Metastatic Breast Carcinoma in the Brain (tissue), 10 donors: Measurements from ENCODE around the genes ALDH18A1 and CCNJ.

GRCh38 chr10:95050164-95050746 lies 19.0 kb downstream of the CYP2C8 start:
- PRO-cap, 10 experiments = no peak in any of the 10 experiments

DNA sequence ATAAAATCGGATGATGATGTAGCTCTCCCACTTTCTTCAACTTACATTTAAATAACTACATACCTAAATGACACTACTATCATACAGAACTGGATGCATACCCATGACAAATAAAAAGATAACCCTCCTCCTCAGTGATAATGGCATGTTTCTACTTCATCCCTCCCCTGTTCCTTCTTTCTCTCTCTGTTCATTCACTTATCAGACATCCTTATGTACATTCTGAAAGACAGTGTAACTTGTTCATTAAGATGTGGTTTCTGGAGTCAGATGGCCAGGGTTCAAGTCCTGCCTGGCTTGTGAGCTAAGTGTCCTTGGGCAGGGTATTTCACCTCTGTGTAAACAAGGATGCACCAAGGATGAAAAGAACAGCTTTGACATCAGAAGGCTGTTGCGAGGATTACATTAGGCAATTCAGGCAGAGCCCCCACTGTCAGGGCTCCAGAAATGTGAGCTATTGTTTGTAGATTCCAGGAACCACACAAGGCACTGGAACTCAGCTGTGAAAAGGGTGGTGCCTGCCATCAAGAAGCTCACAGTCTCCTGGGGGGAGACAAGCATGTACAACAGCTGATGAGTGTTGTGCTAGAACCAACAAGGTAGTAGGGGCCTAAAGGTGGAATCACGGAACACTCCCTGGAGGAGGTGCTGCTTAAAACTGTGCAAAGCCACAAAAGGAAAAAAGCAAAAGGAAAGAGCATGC lies 12.7 kb downstream of the PDLIM1 start:
- PRO-cap, 10 experiments = no peak in any of the 10 experiments

DNA sequence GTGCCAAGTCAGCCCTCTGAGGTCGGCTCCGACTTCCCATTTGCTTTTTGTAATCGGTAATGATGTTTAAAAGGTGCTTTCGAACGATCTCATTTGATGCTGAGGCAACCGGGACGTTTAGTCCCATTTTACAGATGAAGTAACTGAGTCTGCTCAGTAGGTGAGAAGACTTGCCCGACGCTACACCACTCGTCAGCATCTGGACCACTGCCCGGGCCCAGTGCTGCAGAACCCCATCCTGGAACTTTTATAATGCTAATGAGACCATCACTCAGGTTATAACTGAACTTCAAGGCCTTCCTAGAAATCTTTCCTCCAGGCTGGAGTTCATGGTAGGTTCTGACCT lies 554 bp upstream of the PDLIM1 start:
- PRO-cap, 10 experiments = no peak in any of the 10 experiments

DNA sequence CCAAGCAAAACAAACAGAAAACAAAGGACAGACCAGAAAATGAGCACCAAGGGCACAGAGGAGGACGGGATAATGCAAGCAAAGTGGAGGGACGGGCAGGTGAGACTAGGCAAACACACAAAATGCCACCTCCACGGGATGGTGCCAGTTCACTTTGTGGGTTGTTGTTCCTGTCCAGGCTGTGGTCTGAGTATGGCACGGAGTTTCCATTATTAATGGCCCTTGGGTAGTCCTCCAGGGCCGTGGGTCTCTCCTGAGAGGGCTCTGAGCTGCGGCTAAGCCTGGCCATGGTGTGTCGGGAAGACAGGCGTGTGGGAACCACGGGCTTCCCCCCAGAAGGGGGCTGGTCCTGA lies 64.7 kb upstream of the PDLIM1 start:
- PRO-cap, 10 experiments = no peak in any of the 10 experiments

DNA sequence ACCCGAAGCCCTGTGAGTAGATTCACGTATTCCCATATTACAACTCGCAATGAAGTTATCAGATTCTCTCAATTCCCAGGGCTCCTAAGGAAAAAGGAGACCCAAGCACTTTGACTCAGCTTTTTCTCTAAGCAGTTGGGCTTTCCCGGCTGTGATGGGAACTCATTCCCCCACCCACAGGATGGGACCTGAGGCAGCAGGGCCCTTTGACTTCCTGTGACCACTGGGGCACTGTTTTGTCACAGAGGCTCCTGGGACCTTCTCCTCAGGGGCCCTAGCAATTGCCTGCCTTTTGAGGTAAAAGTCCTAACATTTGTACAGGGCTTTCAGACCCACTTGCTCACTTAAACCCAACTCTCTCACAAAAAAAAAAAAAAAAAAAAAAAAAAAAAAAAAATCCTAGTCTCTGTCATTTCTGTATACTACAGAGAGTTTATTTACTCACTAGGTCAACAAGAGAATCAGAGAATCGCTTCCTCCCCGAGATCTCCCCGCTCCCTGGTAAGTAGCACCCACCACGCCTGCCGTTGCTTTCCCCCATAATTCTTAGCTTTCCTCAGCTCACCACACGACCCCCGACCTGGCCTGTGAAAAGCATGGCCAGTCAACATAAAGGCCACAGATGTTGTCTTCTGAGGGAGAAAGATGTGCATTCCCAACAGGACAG lies 122.9 kb upstream of the PDLIM1 start:
- PRO-cap, 10 experiments = no peak in any of the 10 experiments

- PRO-cap, 10 experiments = peak in 2 of 10 experiments; most common plus-strand start chr10:95431762 (in 2)
Observed at GRCh38 chr10:95431580-95431835, 129.7 kb downstream of the SORBS1 start.

DNA sequence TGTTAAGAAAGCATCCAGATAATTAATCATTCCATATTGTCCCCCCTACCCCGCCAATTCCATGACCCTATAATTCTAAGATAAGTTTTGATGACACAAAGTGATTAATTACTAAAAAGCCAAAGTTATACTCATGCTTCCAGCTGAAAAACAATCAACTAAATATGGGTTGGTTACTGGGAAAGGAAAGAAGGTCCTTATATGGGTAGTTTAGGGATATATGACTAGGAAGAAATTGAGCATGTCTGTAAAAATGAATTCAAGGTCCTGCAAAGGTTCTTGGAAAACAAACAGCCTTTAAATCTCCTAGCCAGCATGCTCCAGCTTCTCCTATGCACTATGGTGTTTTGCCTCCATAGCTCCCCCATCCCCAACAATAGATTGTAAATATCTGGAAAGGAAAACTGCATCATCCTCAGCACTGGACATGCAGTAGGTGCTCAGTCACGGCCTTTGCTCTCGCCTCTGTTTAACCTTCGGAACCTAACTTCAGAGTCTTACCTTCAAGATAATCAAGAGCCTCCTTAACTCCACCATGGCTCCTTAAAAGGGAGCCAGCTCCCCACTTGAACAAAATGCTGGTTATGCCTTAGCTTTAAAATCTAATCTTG lies 114.8 kb downstream of the SORBS1 start:
- PRO-cap, 10 experiments = no peak in any of the 10 experiments

- PRO-cap, 10 experiments = no peak in any of the 10 experiments
Observed at GRCh38 chr10:95447563-95448314, 113.4 kb downstream of the SORBS1 start.

DNA sequence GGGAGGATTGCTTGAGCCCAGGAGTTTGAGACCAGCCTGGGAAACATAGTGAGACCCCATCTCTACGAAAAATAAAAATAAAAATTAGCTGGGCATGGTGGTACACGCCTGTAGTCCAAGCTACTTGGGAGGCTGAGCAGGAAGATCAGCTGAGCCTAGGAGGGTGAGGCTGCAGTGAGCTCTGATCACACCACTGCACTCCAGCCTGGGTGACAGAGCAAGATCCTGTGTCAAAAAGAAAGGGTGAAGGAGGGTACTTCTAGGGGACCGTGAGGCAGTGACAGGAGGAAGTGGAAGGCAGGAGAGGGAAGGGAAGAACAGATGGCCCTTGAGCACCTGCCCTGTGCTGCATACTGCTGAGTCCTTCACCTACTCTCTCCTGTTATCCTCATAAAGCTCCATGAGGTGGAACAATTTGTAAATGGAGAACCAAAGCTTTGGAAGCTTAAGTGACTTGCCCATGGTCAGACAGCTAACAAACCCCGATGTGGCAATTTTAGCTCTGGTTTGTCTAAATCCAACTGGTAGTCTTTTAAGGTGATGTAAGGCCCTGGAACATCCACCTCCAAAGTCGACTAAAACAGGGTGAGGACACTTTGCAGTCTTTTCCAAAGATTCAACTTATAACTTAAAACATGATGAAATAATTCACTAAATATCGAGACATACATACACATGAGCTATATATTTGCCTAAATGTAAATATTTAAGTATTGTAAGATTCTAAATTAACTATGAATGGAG lies 89.5 kb downstream of the SORBS1 start:
- PRO-cap, 10 experiments = no peak in any of the 10 experiments

- PRO-cap, 10 experiments = no peak in any of the 10 experiments
Observed at GRCh38 chr10:95539602-95540170, 21.5 kb downstream of the SORBS1 start.

DNA sequence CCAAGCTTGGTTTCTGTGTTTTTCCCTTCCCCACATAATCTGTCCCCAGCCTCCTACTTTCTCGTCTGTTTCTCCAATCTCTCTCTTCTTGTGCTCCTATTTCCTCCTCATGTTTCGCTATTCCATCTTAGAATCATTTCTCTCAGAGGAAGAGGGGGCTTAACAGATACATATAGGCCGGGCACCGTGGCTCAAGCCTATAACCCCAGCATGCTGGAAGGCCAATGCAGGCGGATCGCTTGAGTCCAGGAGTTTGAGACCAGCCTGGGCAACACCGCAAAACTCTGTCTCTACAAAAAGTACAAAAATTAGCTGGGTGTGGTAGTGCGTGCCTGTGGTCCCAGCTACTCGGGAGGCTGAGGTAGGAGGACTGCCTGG lies 3.4 kb downstream of the SORBS1 start:
- PRO-cap, 10 experiments = no peak in any of the 10 experiments

DNA sequence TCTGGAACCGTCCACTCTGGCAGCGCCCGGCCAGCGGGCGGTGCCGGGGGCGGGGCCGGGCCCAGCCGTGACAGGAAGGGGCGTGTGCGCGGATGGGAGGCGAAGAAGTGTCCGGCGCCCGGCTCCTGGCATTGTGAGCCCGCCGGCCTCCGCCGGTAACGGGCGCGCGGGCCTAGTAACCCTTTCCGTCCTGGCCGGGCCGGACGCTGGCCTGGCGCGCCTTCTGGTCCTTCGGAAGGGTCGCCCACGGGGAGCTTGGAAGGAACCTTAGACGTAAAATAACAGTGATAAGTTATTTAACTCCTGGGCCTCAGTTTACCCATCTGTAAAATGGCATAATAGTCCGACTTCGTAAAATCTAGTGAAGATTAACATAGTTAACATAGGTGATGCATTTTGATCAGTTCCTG lies 312 bp upstream of the SORBS1 start:
- PRO-cap, 10 experiments = peak in 10 of 10 experiments; most common plus-strand start position 102 of the sequence (in 10)

DNA sequence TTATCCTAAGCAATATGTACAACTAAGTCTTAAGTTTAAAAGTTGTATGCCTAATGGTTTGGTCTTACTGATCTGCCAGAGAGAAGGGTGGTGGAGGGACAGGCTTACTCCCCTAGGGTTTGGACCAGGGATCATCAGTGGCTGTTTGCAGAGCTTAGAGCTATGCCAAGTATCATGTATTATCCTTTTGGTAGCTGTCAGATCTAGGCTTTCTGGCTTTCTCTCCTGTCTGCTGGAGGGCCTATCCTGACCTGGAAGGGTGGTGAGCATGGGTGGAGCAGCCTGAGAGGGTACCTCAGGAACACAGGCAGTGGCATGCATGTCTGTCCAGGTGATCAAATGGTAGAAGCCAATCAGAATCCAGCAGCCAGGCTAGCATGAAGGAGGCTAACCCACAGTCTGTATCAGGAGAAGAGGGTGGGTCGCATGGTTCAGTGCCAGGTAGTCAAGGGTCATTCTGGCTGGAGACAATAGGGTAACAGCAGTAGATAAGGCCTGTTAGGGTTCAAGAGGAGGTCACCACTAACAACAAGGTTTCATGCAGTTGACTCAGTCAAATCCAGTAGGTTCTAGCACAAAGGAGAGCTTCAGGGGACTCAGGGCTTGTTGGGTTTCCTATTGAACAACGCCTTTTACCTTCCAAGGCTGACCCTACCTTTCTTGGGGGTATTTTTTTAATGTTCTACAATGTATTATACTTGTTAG lies 10.4 kb downstream of the ALDH18A1 start:
- PRO-cap, 10 experiments = no peak in any of the 10 experiments

DNA sequence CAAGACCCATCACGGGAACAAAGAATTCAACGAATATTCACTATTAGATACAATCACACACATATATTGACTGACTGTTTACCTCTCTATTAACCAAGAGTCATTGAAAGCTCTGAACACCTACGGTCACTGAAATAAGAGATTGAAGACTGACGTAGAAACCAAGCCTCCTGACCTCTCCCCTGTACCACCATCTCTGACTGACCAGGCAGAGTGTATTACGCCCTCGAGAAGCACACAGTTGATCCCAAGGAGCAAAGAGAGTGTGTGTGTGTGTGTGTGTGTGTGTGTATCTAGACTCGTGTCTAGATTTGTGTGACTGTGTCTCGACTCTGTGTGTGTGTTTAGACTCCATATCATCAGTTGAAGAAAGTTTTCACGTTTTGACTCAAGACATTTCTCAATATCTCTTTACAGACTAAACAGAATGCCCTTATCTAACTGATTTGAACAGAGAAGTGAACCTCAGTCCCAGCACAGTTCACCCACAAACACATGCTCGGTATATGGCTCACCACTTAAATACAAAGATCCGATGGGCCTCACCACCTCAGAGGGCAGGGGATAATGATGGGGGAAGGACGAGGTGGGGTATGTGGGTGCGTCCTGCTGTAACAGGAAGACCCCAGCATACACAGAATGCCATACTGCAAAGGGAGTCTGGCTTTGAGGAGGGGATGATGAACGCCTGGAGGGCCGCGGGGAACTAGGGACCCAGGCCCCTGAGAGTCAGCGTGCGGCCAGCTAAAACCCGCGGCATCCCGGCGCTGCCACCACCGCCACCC lies 900 bp downstream of the ALDH18A1 start:
- PRO-cap, 10 experiments = peak in 1 of 10 experiments; most common plus-strand start position 567 of the sequence (in 1)

GRCh38 chr10:95656204-95657139 lies at the start of gene ALDH18A1:
Gene ALDH18A1, minus strand, starts transcription at chr10:95656711.
- PRO-cap, 10 experiments = peak in 10 of 10 experiments; most common plus-strand start chr10:95656907 (in 8); most common minus-strand start chr10:95656659 (in 6)

DNA sequence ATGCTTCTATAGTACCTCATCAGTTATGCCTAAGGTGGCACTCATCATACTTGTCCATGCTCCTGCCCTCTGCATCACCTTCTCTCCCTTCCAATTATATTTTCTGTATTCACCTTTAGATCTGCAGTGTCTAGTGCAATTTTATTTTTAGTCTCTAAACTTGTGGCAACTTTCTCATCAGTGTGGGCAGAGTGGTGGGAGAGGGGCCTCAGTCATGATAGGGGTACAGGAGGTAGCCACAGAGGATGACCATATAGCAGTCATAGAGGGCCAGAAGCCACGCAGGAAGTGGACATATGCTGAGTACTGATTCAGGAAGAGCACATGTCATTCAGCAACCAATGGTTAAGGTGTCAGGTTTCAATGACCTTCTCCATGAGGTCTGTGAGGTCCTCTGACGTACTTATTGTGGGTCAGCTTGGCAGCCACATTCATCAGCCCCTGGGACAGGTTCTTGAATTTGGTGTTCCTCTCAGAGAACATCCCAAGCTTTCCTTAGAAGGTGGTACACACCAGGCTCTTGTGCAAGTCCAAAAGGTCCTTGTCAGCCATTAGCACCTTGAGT lies 2.6 kb downstream of the ENTPD1 start:
- PRO-cap, 10 experiments = no peak in any of the 10 experiments

DNA sequence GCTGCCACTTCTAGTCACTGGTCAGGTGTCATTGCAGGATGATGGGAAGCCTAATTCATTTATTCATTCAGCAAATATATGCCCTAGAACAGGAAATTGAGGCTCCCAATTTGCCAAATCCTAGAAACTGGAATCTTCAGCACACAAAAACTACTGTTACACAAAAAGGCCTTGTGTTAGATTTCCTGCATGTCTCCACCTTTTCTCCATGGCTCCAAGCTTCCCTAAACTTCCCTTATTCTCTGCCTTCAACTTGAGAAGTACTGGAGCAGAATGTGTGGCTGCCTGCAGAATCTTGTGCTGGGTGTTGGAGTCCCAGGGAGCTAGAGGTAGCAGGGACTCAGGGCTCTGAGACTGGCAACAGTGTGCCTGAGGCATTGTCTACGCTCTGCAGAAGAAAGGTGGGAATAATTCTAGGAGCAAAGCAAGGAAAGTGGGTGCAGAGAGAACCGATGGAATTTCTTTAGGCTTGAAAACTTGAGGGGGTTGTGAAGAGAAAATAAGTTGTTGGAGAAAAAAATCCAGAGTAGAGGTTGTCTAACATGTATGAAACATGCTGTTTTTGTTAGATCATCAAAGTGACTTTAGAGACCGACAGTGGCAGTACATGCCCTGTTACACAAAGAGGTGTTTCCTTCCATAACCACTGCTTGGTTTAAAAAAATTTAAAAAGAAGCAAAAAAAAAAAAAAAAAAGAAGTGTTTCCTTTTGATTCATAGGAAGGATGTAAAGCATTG lies 5.7 kb downstream of the ENTPD1 start:
- PRO-cap, 10 experiments = no peak in any of the 10 experiments

DNA sequence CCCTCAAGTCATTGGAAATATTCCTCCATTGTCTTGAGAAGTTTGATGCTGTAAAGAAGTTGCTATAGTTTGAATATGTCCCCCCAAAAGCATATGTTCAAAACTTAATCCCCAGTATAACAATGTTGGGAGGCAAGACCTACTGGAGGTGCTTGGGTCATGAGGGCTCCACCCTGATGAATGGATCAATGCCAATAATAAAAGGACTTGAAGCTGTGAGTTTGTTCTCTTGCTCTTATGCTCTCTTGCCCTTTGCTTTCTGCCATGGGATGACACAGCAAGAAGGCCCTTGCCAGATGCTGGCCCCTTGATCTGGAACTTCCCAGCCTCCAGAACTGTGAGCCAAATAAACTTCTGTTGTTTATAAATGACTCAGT lies 11.8 kb downstream of the ENTPD1 start:
- PRO-cap, 10 experiments = no peak in any of the 10 experiments

DNA sequence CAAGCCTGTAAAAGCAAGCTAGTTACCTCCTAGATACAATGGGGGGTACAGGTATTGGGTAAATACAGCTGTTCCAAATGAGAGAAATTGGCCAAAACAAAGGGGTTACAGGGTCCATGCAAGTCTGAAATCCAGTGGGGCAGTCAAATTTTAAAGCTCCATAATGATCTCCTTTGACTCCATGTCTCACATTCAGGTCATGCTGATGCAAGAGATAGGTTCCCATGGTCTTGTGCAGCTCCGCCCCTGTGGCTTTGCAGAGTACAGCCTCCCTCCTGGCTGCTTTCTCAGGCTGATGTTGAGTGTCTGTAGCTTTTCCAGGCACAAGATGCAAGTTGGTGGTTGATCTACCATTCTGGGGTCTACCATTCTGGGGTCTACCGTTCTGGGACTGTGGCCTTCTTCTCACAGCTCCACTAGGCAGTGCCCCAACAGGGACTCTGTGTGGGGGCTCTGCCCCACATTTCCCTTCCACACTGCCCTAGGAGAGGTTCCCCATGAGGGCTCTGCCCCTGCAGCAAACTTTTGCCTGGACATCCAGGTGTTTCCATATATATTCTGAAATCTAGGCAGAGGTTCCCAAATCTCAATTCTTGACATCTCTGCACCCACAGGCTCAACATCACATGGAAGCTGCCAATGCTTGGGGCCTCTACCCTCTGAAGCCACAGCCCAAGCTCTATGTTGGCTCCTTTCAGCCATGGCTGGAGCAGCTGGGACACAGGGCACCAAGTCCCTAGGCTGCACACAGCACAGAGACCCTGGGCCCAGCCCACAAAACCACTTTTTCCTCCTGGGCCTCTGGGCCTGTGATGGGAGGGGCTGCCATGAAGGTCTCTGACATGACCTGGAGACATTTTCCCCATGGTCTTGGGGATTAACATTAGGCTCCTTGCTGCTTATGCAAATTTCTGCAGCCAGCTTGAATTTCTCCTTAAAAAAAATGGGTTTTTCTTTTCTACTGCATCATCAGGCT lies 33.3 kb upstream of the CC2D2B start:
- PRO-cap, 10 experiments = no peak in any of the 10 experiments

DNA sequence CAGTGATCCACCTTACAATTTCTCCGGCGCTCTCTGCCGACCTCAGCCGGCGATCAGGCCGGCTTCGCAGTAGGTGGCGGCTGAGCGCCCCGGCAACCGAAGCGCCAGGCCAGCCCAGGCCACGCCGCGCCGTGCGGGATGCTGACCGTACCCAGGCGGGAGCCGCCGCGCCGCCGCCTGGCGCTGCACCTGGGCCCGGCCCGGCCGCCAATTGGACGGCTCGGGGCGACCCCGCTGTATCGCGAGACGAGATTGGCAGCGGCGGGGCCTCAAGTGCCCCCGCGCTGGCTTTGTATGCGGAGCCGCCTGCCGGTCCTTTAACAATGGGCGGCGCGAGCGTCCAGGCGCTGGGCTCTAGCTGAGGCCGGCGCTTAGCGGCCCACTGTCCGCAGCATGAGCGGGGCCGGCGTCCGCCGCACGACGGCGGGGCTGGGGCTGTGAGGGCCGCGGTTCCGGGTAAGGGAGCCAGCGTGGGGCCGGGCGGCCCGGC lies at the start of gene CCNJ:
CCNJ (plus strand) TSS at position 320 of the 490 bp plus-strand sequence.
- PRO-cap, 10 experiments = peak in 10 of 10 experiments; most common plus-strand start position 320 of the sequence (in 9); most common minus-strand start position 185 of the sequence (in 8)